Cardiac ventricle fibroblast (primary cell): Measurements from ENCODE around the genes RAC2 and TRIOBP.

DNA sequence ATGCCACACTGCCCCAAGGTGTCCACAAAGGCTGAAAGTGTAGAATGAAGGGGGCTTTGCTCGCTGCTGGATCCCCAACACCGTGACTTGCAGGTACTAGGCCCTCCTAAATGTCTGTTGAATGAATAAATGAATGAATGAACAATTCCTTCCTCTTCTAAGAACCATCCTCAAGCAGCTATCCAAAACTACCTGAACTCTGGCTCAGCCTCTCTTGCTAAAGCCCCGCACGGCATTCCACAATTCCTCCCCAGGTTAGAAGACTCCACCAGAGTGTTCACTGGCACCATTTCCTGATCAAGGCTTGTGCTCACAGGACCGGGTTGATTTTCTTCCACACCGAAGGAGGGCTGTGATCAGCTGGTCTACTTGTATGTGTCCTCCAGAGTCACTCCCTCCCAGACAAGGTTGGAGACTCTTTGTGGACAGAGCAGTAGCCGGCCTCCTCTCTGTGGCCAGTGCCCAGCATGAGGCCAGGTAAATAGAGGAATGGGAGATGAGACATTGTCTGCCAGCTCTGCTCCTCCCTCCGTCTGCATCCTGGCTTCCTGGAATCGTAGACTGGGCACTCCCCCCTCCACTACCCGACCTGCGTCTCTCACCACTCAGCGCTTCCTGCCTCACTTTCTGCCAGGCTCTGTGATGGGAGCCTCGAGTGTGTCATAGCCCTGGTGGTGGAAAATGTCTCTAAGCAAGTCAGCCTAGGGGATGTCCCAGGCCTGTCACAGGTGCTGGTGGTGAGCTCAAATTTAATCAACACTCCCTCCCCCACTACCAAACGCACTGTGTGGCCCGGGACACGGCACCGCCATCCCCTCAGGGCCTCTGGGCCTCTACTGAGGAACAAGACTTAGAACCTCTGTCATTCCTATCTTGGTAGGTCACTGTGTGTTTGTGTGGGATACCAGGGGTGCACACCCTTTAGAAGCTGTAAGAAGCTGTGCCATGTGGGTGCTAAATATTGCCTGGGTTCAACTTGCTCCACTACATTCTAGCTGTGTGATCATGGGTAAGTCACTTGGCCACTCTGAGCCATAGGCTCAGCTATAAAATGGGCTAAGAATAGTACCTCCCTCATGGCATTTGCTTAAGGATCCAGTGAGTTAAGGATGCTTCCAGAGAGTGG is 12.6 kb upstream of the TMPRSS6 start:
- RAMPAGE, long total RNA, result no peak

DNA sequence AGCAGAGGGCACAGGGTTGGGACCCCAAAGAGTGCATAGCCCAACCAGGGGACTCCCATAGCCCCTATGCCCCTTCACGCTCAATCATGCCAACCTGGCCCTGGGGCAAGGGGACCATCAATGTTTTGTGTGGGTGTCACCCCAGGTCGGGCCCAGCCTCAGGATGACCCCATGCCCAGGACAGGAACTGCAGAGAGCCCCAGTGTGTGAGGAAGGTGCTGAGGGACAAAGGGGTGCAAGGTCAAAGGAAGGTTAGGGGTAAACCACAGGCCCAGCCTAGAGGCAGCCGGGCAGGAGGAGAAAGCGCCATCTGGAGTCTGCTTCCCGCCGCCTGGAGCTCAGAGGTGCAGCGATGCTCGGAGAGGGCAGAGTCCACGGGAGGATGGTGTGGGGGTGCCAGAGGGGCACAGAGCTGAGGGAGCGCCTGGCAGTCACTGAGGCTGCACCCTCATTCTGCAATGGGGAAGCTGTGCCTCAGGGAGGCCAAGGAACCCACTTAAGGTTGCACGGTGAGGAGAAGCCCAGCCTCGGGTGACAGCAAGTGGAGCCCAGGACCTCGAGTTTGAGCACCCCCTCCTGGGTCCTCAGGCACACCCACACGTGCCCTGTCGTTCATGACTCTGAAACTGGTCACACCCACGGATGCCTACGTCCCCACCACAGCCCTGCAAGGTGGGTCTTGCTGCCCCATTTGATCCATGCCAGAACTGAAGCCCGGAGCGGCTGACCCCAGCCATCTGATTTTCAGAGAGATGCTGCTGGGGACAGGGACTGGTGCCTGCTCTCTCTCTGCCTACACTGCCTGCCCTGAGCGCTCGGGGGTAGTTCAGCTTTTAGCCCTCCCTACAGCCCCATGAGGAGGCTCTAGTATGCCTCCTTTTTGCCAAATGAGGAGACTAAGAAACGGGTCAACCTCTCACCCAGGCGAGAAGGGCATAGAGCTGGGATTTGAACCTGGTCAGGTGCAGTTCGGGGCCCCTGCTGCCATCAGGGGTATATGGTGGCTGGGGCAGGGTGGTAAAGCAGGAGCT is 1.6 kb downstream of the IL2RB start:
- RAMPAGE, long total RNA, result no peak

GRCh38 chr22:37187062-37187413 is 1.0 kb downstream of the C1QTNF6 start:
- RAMPAGE, long total RNA, result no peak

DNA sequence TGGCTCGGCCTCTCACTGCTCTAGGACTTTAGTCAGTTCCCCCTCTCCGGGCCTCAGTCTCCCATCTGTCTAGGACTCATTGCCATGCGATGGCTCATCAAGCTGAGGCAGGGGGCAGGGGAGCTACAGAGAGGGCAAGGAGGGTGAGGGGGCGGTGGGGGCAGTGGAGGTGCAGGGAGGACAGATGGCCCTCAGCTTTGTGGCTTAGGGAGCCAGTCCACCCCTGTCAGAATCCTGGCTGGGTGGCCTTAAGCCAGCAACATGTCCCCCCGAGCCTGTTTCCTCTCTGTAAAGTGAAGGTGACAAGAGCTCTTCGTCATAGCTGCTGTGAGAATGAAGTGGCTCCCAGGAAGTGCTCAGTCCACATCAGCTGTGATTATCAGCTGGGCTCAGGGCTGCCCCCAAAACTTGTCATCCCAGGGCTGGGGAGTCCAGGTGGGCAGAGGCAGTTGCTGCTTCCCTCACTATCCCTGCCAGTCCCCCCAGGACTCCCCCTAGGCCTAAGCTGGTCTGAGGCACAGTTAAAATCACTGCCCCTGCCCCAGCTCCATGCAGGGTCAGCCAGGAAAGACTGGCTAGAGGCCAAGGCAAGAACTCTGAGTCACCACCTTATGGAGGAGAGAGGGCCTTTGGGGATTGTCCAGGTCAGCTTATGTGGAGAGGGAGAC is 14.8 kb downstream of the RAC2 start:
- RAMPAGE, long total RNA, result no peak

GRCh38 chr22:37229930-37230450 is 14.1 kb downstream of the RAC2 start:
- RAMPAGE, long total RNA, result no peak

GRCh38 chr22:37234699-37235256 is 9.3 kb downstream of the RAC2 start:
- RAMPAGE, long total RNA, result no peak

- RAMPAGE, long total RNA, result no peak
These were observed 1.5 kb downstream of the RAC2 start for GRCh38 chr22:37242208-37243248.

- RAMPAGE, long total RNA, result start-site peak on the minus strand at chr22:37244250-37244315, 93 and 11 reads in 2 replicates
These were observed at the start of gene RAC2 for GRCh38 chr22:37244087-37244957. TSS of gene RAC2 (minus strand) at chr22:37244269.

DNA sequence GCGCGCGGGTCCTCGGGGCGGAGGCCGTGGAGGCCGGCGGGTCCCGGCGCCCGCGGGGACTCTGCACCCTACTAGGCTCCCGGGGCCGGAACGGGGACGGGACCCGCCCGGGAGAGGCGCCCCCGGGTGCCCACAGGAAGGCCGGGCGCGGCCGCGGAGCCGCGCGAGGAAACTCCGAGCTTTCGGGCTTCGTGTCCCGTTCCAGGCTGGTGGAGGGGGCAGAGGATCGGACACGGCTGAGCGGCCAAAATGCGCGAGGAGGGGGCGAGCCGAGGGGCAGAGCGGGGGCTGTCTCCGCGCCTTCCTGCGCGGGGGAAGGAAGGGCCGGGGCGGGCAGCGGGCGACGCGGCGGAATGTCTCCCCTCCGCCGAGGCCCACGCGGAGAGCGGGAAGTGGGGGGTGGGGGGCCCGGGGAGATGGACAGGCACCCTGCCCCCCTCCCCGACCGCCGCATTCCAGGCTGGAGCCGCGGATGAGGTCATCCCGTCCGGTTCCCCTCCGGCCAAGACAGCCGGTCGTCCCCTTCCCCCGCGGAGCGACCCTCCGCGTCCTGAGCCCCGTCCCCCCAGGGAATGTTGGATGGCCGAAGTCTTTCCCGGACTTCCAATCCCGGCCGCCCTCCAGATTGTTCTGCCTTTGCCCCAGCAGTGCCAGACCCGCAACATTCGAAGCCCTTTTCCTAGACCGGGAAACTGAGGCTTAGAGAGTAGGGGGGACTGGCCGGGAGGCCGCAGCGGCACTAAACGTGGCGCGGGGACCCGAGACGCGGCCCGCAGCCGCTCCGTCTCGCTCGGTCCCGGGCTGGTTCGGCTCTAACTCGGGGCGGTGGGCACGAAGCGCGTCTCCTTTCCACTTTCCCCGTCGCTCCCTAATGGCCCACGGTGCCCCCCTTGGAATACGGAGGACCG is 575 bp downstream of the CDC42EP1 start:
- RAMPAGE, long total RNA, result no peak

DNA sequence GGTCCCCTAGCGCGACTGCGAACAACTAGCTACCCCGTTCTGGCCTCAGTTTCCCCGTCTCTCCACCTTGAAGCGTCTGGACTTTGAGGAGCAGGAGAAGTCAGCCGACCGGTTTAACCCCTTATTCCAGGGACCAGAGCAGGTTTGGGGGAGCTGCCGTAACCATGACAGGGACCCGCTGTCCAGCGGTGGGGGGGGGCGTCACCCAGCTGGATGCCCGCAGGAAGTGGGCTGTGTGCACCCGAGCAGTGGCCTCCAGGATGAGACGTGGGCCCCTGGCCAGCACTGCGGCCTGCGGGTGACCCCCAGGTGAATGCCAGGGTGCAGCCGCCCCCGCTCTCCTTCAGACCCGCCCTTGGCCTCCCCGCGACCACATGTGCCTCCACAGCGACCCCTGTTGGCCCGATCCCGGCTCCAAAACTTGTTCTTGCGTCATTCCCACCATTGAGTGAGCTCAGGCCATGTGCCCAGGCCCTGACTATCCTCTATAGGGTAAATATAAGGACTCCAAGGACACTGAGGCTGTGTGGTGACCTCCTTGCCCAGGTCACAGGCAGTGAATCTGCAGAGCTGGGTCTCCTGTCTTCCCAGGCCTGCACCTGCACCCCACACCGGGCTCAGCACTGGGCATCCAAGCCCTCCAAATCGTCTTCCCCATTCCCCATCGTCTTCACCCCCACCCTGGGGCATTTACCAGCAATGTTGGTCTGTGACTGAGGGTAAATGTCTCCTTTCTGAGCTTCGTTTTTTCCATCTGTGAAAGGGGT is 1.4 kb downstream of the CDC42EP1 start:
- RAMPAGE, long total RNA, result no peak

GRCh38 chr22:37609290-37610556 is 1.1 kb downstream of the GGA1 start:
- RAMPAGE, long total RNA, result no peak

GRCh38 chr22:37632348-37633098 is 6.9 kb upstream of the SH3BP1 start:
- RAMPAGE, long total RNA, result no peak

GRCh38 chr22:37696403-37697335 is at the start of gene TRIOBP:
TSS of gene TRIOBP (plus strand) at chr22:37697048.
- RAMPAGE, long total RNA, result no peak

- RAMPAGE, long total RNA, result no peak
These were observed 45.6 kb downstream of the TRIOBP start for GRCh38 chr22:37742448-37742881.

DNA sequence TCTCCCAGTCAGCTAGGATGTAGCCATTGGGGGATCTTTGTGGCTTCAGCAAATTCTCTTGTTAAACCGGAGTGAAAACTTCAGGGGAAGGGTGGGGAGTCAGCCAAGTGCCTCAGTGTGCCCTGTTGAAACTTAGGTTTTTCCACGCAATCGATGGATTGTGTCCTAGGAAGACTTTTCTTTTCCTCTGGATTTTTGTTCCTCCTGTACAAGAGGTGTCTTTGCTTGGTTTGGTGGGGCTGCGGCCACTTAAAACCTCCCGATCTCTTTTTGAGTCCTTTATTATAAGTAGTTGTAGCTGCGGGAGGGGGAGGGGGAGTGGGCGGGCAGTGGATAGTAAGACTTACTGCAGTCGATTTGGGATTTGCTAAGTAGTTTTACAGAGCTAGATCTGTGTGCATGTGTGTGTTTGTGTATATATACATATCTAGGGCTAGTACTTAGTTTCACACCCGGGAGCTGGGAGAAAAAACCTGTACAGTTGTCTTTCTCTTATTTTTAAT is 882 bp upstream of the GCAT start:
- RAMPAGE, long total RNA, result no peak

GRCh38 chr22:38017486-38018210 is 33.3 kb upstream of the SOX10 start:
- RAMPAGE, long total RNA, result no peak

DNA sequence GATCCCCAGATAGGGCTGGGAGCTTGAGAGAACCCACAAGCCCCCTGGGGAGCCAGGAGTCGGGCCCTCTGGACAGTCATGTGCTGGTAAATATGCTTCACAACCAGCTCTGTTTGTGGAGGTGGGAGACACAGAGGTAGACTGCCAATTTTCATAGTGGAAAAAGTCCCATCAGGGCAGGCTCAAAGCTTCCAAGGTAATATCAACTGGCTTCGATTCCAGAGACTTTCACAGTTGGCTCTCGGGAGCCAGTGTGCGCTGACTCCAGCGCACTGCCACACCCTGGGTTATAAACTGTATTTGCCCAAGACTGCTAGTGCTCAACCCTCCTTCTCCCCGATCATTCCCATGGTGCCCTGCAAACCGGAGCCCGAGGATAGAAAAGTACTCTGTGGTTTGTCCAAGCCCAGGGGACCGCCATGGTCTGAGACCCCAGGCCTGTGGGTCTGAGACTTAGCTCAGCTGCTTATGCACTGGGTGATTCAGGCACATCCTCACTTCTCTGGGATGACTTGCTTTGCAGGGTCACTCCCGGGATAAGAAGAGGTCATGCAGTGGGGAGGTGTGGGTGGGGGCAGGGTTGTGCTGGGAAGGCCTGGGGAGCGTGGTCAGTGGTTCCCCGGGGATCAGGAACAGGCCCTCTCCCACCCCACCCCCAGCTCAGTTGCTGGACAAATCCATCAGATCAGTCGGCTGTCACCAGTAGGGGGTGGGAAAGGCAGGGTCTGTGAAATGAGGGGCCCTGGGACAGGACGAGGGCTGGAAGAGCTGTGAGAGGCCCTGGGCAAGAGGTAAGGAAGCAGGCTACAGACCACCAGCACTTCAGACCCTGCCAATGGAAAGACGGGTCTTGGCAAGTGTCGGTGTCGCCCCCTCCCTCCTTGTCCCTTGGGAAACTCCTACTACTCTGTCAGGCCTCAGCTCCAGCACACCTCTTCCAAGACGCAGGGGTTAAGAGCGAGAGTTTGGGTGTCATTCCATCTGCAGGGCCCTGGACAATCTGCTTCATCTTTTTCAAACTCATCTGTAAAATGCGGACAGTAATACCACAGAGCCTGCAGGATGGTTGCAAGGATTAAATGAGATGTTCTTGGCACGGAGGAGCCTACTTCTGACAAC is 26.6 kb upstream of the PICK1 start:
- RAMPAGE, long total RNA, result no peak

GRCh38 chr22:38038230-38039037 is 18.8 kb upstream of the PICK1 start:
- RAMPAGE, long total RNA, result no peak

DNA sequence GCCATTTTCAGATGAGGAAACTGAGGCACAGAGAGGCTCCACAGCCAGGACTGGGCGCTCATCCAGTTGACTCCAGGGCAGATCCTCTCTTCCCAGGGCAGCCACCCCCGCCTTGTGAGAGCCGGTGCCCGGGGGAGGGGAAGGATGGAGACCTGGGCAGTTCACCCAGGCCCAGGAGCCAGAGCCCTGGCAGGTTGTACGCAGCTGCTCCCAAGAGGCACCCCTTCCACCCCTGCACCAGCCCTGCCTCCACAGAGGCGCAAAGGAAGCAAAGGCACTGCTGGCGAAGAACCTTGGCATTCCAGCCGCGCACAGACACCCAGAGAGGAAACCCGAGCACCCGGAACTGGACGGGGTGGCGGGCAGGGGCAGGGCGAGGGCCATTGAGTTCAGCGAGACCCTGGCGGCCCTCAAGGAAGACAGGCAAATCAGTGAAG is 17.8 kb upstream of the PICK1 start:
- RAMPAGE, long total RNA, result no peak

- RAMPAGE, long total RNA, result no peak
These were observed 7.1 kb upstream of the PICK1 start for GRCh38 chr22:38049966-38050705.